OVCAR3 (cell line): ENCODE data around the gene CCNT2.

- RRBS, result no CpG with 5 or more reads among the region's 4 CpGs
These were observed 655.3 kb upstream of the HS6ST1 start for GRCh38 chr2:128973966-128974369.

DNA sequence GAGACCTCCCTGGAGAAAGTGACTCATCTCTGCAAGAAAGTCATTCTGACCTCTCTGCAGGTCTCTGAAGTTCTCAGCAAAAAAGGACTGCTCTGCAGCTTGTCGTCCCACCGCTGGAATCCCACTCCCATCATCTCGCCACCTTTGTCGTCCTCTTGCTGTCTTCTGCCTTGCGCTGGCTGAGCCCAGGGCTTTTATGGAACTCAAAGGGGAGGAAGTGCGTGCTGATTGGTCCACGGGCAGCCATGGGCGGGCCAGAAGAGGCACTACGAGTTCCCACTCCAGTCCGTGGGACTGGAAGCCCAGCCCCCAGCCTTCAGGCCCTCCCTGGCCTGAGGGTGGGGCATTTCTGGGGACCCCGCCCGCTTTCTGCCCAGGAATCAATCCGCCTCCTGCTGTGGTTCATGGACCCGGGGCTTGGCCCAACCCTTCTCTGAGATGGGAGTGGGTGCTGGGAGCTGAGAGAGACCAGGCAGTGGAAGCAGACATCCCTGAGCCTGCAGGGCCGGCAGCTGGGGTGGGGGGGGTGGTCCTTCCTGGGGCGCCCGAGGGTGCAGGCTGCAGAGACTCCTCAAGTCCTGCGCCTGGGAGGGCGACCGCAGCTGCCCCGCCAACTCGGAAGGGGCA, 660.7 kb upstream of the RAB6C start:
- RRBS, result no CpG with 5 or more reads among the region's 22 CpGs

DNA sequence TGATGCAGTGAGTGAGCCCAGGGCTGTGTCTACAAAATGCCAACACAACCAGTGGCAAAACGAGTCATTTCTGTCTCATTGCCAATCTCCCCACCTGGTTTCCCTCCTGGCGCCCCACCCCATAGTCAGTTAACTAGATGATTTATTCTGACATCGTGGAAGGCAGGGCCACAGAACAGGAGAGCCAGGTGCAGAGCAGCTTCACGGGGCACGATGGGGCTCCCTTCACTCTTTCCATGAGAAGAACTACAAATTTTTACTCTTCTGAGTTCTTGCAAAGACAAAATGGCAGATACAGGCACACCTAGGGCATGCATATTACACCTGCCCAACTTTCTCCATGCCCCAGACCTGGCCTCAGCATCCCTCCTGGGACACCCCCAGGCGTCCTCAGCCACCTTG, 541.5 kb upstream of the RAB6C start:
- RRBS, result no CpG with 5 or more reads among the region's 6 CpGs

GRCh38 chr2:129980197-129980771, 818 bp downstream of the RAB6C start:
- RRBS, result no CpG with 5 or more reads among the region's 15 CpGs

DNA sequence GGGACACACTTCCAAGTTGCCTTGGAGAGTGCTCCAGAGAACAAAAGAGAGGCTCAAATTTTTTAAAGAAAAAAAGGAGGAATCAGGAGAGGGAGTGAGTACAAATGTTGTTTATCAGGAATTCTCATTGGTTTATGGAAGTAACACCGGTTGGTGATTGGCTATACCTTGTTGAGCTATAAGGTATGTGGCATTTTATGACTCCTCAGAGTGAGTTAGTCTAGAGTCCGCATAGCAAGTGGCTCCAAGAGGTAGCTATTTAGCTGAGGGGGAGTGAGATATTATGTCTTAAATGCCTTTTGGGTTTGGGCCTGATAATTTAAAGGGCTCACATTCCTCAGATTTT, 85.7 kb downstream of the ARHGEF4 start:
- RRBS, result no CpG with 5 or more reads among the region's 2 CpGs

- RRBS, result no CpG with 5 or more reads among the region's 2 CpGs
These were observed 25.4 kb downstream of the FAM168B start for GRCh38 chr2:131067886-131068155.

GRCh38 chr2:131363228-131363659, 724 bp downstream of the RAB6D start:
- RRBS, result no CpG with 5 or more reads among the region's 11 CpGs

GRCh38 chr2:131484939-131485425, 7.2 kb downstream of the MZT2A start:
- RRBS, result no CpG with 5 or more reads among the region's 11 CpGs

DNA sequence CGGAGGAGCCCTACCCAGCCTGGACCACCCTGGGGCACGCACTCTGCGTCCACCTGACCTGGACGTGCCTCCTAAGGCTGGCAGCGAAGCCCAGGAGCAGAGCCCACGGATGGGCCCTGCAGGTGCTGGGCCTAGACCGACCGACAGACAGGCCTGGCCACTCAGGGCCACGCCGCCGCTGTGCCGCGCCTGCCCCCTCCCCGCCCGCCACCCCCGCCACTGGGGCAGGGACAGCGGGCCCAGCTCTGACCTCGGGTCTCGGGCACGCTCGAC, 635 bp downstream of the MZT2A start:
- RRBS, result no CpG with 5 or more reads among the region's 21 CpGs

GRCh38 chr2:131683093-131683304, 155.3 kb downstream of the CCDC74A start:
- RRBS, result no CpG with 5 or more reads among the region's 8 CpGs

GRCh38 chr2:132037628-132038293, 124.0 kb downstream of the ANKRD30BL start:
- RRBS, result 94% methylated on average over 3 of the region's 62 CpGs

DNA sequence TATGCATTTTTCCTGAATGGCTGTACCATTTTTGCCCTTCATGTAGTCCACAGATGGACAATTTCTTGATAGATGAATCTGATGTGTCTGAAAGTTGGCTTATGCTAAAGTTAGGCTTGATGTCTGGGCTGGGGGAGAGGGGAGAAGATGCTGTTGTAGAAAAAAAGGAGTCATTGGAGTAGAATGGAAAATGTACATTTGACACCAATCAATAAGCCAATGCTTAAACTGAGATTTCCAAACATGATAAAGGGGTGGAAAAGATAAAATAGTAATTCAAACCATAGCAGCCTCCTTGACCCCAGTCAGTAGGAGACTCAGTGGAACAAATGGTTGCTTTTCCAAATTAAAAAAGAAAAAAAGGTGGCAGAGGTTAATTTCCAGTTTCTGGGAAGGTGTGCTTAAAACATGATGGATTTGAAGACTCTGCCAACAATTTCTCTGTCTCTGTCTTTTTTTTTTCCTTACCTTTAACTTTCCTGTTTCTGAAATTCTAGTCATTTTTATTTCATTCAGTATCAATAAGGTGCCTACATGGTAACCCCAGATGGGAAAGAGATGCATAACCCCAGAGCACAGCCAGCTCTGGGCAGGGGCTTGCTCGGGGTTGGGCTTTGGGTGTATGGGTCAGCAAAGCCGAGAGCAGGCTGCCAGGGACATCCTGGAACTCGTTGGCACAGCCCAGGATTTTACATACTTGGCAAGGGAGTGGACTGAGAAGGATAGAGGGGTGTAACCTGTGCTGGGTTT, 43.8 kb downstream of the GPR39 start:
- RRBS, result no CpG with 5 or more reads among the region's 3 CpGs

- RRBS, result 7% methylated on average over 14 of the region's 51 CpGs
These were observed 301.5 kb downstream of the NCKAP5 start for GRCh38 chr2:133266561-133267446.

DNA sequence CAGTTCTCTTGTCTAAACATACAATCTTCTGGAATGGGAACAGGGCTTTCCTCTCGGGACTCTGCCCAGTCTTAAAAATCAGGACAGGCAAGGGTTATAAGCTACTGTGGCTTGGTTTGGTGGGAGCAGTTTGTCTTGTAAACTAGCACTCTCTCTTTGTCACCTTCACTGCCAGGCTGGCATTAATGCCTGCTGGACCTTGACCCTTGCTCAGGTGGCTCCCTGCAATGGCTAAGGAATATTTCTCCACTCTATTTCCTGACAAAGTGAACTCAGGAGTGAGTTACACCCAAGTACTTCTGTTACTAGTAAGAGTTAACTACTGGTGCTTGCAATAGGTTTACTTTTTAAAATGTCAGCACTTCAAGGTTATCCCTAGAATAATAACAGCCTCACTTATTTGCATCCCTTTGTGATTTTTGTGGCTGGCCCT, 129.4 kb upstream of the MGAT5 start:
- RRBS, result no CpG with 5 or more reads among the region's 1 CpG

DNA sequence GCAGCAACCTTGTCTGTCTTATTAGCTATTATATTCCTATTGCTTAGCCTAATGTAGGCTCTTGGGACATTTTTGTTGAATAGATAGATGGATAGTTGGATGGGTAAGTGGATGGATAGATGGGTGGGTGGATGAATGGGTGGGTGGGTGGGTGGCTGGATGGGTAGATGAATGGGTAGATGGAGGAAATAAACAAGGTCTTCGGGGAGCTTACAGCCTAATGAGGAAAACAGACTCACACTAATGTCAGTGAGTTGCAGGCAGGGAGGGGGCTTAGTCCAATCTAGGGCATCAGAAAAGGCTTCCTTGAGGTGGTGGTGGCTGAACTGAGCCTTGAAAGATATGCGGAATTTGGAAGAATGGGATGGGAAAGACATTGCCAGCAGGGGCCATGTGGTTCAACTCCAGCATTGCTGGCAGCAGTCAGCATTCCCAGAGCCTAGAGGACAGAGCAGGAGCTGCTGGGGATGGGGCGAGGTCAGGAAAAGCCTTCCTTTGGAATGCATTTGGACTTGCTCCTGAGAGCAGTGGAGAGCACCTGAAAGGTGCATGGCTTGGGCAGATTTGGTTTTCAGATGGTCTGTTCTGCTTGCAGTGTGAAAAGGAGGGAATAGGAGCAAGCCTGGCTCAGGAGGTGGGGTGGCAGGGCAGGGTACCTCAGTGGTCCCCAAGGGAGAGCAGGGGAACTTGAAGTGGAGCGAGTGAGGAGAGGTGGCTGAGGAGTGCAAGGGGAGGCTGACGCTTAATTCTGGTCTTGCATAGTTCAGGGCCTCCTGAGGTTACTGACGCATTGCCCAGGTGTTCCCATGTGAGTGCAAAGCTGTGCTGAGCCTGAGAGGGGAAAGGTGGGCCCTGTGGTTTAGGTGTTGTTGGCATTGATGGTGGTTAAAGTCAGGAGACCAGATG, 112.3 kb upstream of the MGAT5 start:
- RRBS, result no CpG with 5 or more reads among the region's 6 CpGs

DNA sequence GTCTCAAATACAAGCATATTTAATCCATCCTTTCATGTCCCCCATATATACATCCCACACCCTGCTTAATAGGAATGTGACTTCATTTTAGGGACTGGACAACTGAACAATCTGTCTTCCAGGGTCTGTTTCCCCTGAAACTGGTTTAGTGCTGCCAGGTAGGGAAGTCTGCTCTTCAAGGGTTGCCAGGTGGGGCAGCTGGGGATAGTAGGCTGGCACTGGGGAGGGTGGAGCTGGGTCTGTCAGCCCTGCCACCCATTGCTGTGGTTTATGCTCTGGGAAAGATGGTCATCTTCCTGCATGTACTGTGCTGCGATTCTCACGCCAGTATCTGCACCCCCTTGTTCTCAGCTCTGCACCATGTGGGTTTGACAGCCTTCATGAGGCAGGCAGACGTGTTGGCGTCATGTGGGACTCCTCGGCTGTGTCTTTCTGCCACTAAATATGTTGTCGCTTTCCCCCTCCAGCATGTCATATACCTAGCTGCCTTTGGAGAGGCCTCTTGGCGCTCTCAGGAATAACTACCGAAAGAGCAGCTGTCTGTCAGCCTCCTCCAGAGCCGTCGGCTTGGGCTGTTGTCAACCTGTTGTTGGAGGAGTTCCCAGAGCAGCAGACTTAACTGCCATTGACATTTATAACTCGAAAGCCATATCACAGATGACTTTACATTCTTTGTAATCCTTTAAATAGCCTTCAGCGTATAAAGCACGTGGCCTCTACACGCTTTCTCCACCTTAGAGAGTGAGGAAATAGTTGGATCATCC, 80.5 kb upstream of the MGAT5 start:
- RRBS, result no CpG with 5 or more reads among the region's 14 CpGs

DNA sequence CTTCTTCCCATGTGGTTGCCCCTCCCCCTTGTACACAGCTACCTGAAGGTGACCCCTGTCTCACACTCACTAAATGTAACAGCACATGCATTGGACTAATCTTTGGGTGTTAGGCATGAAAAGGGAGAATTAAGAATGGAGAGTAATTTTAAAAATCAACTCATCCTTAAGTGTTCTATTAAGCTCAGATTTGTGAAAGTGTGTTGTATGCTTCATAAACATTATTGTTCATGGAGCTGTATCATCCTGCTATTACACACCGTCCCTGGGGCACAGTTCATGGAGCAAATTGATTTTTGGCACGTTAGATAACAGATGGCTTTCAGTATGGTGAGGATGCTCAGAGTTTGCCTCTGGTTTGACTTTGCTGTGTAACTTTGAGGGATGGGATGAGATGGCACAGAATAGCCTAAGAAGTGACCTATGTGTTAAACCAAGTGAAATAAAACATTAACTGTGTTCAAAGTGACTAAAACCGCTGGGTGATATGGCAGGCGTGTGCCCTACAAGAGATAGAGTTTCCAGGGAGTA, 97.1 kb downstream of the MGAT5 start:
- RRBS, result no CpG with 5 or more reads among the region's 4 CpGs

GRCh38 chr2:134412447-134413253, 158.8 kb downstream of the MGAT5 start:
- RRBS, result no CpG with 5 or more reads among the region's 9 CpGs

DNA sequence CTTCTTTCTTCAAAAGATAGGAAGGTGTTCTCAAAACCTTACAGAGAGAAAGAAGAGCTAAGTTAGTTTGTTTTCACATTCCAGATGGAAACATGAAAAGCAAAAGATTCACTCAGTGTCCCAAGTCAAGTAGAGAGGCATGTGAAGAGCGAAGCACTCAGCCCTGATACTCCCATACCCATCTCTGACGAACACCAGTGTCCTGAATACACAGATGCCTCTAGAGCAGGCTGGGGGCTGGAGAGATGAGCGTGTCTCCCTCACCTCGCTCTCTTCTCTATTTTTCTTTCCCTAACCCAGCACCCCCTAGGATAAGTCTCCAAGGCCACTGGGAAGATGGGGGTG, 227.8 kb downstream of the TMEM163 start:
- RRBS, result no CpG with 5 or more reads among the region's 4 CpGs

- RRBS, result no CpG with 5 or more reads among the region's 79 CpGs
These were observed at the start of gene CCNT2 for GRCh38 chr2:134918091-134918928. CCNT2 (plus strand) TSS chr2:134918822.